T47D (cell line): ENCODE results near the genes KRTAP13-1 and SCAF4.

- RRBS: 28% methylated on average over 30 of the region's 73 CpGs
Observed at GRCh38 chr21:26965845-26966648, 841 bp downstream of the ADAMTS5 start.

DNA sequence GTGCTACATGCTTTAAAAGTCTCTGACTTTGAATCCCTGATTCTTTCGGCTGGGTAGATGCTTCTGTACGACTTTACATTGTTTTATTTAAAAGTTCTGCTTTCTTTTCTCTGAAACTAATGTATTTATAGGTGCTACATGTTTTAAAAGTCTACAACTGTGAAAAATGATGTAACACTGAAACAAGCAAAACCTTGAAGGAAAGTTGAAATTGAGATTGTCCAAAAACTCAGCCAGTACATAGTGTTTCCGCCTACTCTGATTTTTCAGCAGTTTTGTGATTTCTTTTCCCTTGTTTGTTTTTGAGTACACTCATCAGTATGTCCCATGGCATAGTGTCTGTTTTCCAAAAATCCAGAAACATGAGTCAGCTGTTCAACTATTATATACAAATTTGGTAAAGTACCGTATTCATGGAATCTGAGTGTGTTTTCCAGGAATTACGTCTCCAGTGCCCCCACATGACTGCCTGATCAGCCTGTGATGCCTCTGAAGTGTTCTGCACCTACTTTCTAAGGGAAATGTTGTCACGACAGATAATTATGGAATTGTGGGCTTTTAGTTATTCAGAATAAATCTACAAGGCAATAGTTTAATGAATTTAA is 79.4 kb downstream of the N6AMT1 start:
- RRBS: no CpG with 5 or more reads among the region's 6 CpGs

- RRBS: no CpG with 5 or more reads among the region's 26 CpGs
Observed at GRCh38 chr21:29024800-29025271, 368 bp downstream of the USP16 start.

DNA sequence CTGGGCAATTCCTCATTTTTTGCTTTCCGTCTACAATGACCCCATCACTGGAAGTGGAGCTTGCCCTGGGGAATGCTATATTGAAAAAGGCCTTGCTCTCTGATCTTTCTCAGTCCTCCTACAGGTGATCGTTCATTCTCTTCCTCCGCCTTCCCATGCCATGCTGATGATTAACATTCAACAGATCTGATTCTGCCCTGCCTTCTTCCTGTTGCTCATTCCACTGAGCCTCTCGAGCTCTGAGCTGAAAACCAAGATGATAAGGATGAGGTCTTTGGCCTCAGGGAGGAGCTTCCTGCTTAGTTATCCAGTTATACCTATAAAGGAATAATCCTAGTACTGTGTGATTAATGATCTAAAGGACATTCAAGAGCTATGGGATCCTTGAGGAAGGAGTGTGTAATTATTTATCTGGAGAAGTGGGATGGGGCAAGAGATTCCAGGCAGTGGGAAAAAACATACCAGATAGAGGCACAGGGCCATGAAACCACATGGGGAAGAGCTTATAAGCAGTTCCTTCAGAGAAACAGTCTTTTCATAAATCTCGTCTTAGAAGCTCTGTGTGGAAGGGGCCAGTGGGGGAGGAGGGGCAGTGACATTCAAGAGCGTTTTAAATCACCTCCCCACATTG is 25.2 kb upstream of the MAP3K7CL start:
- RRBS: no CpG with 5 or more reads among the region's 6 CpGs

DNA sequence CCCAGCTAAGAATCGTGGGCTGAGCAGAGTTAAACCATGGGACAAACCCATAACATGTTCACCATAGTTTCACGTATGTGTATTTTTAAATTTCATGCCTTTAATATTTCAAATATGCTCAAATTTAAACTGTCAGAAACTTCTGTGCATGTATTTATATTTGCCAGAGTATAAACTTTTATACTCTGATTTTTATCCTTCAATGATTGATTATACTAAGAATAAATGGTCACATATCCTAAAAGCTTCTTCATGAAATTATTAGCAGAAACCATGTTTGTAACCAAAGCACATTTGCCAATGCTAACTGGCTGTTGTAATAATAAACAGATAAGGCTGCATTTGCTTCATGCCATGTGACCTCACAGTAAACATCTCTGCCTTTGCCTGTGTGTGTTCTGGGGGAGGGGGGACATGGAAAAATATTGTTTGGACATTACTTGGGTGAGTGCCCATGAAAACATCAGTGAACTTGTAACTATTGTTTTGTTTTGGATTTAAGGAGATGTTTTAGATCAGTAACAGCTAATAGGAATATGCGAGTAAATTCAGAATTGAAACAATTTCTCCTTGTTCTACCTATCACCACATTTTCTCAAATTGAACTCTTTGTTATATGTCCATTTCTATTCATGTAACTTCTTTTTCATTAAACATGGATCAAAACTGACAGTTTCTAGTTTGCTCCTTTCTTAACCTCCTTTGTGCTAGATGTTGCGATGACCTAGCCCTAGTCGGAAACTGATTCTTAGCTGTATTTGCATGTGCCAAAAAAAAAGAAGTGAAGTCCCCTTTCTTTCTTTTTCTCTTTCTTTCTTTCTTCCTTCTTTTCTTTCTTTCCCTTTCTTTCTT is 45.0 kb downstream of the MAP3K7CL start:
- RRBS: no CpG with 5 or more reads among the region's 5 CpGs

DNA sequence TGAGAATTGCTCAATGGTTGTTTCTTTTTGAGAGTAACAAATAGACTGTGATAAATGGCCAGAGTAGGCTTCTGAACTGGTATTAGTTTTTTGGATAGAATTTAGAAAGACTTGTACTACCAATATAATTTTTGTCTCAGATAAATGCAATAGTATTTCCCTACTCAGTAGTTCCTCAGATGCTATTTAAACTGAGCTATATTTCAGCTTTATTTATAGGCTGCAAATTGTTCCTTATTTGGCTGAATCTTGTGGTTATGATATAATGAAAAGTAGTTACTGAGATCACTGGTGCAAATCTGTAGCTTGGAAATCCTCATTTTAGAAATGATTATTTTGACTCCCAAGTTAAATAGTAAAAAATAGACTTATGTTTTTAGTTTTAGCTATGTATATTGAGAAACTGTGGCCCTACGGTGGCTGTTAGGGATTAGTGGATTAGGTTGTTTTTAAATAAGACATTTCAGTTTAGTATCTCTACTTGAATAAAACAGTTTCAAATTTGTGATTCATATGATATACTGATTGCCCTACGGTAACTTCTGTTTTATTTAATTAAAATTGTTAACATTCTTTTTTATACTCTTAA is 9.3 kb downstream of the BACH1 start:
- RRBS: no CpG with 5 or more reads among the region's 2 CpGs

- RRBS: no CpG with 5 or more reads among the region's 7 CpGs
Observed at GRCh38 chr21:29354171-29354916, 55.6 kb downstream of the BACH1 start.

GRCh38 chr21:29384651-29385385 is 86.1 kb downstream of the BACH1 start:
- RRBS: no CpG with 5 or more reads among the region's 2 CpGs

DNA sequence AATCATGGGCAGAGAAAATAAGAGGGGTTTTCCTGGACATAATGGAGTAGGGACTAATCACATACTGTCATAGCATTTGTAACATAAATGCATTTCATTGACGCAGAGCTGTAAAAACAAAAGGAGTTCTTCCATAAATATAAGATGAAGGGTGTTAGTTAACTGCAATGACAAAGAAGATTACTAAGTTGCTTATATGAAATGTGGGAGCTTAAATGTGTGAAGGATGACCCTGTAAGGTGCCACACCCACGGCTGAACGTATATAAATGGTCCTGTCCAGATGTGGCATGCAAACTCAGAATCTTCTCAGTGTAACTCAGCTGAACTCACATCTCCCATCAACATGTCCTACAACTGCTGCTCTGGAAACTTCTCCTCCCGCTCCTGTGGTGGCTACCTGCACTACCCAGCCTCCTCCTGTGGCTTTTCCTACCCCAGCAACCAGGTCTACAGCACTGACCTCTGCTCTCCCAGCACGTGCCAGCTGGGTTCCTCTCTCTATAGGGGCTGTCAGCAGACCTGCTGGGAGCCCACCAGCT is at the start of gene KRTAP13-1:
Gene KRTAP13-1 (plus strand): TSS at position 290 of the 541 bp plus-strand sequence.
- RRBS: no CpG with 5 or more reads among the region's 5 CpGs

- RRBS: no CpG with 5 or more reads among the region's 2 CpGs
Observed at GRCh38 chr21:30986976-30987344, 51.3 kb downstream of the KRTAP19-8 start.

DNA sequence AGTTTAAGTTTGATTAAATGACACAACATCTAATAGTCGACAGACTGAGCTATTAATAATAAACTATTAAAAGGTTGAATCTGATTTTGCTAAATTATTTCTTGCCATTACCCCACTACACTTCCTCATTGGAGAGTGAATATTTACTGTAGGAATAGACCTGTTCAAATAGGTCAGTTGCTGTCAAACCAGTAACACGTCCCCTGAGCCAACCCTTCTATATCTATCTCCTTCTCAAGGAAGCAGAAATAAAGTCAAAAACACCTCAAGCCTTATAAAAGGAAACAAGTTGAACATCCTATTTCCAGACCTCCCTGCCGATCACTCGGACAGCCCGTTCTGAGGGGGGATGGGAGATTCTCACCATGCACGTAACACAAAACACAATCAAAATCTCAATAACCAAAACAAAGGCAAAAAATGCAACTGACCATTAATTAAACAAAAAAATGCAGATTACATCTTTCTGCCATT is 121.5 kb upstream of the KRTAP19-8 start:
- RRBS: no CpG with 5 or more reads among the region's 6 CpGs

DNA sequence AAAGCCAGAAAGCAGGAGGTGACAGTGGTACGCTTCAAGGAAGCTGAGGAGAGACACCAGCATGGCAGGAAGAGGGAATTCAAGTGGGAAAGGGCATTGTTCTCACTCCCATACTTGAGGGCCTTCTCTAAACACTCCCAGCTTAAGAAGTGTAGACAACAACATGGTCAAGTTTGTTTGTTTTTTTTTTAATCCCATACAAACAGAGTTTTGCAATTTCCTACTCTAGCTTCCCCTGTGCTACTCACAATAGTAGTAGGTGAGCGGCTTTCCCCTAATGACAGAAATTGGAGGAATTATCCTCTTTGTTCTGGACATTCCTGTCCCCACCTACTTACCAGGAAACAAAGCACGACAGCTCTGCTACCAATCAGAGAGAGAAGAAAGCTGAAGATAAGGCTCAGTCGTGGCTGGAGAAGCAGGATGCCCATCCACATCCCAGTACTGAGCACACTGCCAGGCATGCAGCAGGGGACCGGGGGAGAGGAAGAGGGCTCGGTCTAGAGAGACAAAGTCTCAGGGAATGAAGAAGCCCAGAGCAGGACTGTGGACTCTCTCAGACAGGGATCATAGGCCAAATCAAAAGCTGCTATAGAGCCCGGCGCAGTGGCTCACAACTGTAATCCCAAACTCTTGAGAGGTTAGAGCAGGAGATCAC is 134.0 kb upstream of the KRTAP19-8 start:
- RRBS: 90% methylated on average over 3 of the region's 8 CpGs

GRCh38 chr21:31219146-31219649 is 124.9 kb downstream of the TIAM1 start:
- RRBS: no CpG with 5 or more reads among the region's 9 CpGs

- RRBS: no CpG with 5 or more reads among the region's 8 CpGs
Observed at GRCh38 chr21:31554521-31555211, 104.8 kb upstream of the SOD1 start.

GRCh38 chr21:31647680-31648101 is 11.8 kb upstream of the SOD1 start:
- RRBS: no CpG with 5 or more reads among the region's 3 CpGs

GRCh38 chr21:31679826-31680393 is 20.4 kb downstream of the SOD1 start:
- RRBS: no CpG with 5 or more reads among the region's 2 CpGs

DNA sequence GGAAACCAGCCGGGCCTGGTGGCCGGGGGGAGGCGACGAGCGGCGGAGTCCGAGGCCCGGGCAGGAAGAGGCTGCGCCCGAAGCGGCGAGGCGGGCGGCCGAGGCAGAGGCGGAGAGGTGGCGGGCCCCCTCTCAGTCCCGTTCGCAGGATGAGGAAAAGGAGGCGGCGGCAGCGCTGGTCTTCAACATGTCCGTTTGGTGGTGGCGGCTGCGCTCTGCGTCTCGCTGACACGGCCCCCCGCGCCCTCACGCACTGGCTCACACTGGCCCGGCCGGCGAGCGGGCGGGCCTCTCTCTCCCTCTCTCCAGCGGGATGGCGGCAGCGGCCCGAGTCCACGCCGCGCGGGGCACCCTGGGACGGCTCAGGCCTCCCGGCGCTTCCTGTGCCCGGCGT is at the start of gene SCAF4:
Gene SCAF4 (minus strand): TSS at position 354 of the 394 bp plus-strand sequence.
- RRBS: 3% methylated on average over 12 of the region's 49 CpGs

GRCh38 chr21:31781819-31782087 is 49.8 kb upstream of the SCAF4 start:
- RRBS: no CpG with 5 or more reads among the region's 3 CpGs

GRCh38 chr21:31999340-31999750 is 126.5 kb downstream of the HUNK start:
- RRBS: no CpG with 5 or more reads among the region's 7 CpGs